Measurements from ENCODE around the genes TNIP3, IL21 and SPATA5.

- RRBS = no CpG with 5 or more reads among the region's 15 CpGs
These were observed 2.2 kb downstream of the NDNF start for GRCh38 chr4:121070108-121070619.

DNA sequence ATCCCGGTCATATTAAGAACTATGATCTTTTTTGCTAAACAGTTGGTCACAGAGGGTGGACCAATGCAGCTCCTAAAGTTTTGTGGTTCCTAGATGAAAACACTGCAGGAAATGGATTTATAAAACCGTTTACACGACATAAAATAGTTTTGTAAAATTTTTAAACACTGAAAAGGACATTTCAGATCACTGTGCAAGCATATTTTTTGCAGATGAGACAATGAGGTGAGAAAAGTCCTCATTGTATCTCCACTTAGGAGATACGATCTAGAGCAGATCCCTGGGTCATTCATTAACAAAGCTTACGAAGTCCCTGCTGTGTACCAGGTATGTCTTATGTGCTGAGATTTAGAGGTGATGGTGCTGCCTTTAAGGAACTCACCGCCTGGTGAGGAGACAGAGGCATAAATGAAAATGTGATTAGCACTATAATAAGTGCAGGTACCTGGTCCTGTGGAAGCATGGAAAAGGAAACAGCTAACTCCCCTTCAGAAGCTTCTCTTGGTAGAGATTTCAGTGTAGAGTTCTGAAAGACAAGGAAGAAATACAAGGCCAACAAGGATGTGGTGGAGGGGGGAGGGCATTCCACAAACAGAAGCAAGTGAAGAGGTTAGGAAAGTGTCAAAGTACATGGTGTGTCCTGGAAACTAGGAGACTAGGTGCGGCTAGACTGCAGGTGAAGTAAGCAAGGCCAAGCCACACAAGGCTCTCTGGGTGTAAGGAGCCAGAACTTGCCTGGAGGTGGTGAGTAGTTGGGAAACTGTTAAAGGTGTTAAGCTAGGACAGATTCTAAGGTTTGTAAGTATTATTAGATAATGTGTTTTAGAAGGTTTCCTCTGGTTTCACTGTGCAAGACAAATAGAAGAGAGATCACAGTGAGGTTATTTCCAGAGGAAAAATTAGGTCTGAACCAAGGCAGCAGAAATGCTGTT lies 1.5 kb upstream of the NDNF start:
- RRBS = no CpG with 5 or more reads among the region's 7 CpGs

GRCh38 chr4:121163810-121164529 lies at the start of gene TNIP3:
Gene TNIP3, minus strand, starts transcription at chr4:121164321.
- RRBS = no CpG with 5 or more reads among the region's 6 CpGs

DNA sequence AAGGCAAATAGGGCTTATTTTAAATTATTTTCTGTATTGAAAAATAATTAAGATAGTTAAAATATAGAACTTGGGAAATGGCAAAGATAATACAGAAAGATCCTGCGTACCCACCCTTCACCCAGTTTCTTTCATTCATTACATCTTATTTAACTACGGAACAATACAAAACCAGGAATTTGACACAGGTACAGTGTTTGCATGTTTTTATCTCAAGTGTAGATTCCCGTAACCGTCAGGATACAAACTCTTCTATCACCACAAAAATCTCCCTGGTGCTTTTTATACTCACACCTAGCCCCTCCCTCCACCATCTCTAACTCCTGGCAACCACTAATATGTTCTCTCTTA lies 449 bp upstream of the QRFPR start:
- RRBS = no CpG with 5 or more reads among the region's 4 CpGs

GRCh38 chr4:121669472-121669785 lies 27.4 kb downstream of the ANXA5 start:
- RRBS = no CpG with 5 or more reads among the region's 2 CpGs

- RRBS = no CpG with 5 or more reads among the region's 2 CpGs
These were observed 2.4 kb upstream of the SMIM43 start for GRCh38 chr4:121767338-121767729.

- RRBS = no CpG with 5 or more reads among the region's 4 CpGs
These were observed 15.8 kb upstream of the EXOSC9 start for GRCh38 chr4:121785338-121785802.

- RRBS = no CpG with 5 or more reads among the region's 8 CpGs
These were observed 89.4 kb upstream of the TRPC3 start for GRCh38 chr4:122041152-122041804.

DNA sequence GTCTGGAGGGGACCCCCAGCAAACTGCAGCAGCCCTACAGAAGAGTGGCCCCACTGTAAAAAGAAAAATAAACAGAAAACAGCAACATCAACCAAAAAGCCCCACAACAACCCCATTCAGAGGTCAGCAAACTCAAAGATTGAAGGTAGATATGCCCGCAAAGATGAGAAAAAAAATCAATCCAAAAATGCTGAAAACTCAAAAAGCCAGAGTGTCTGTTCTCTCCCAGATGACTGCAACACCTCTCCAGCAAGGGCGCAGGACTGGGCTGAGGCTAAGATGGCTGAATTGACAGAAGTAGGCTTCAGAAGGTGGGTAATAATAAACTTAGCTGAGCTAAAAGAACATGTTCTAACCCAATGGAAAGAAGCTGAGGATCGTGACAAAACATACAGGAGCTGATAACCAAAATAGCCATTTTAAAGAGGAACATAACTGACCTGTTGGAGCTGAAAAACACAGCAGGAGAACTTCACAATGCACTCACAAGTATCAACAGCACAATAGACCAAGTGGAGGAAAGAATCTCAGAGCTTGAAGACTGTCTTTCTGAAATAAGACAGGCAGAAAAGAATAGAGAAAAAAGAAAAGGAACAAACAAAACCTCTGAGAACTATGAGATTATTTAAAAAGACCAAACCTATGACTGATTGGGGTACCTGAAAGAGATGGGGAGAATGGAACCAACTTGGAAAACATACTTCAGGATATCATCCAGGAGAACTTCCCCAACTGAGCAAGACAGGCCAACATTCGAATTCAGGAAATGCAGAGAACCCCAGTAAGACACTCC lies 84.1 kb upstream of the ADAD1 start:
- RRBS = no CpG with 5 or more reads among the region's 4 CpGs

- RRBS = no CpG with 5 or more reads among the region's 3 CpGs
These were observed 82.9 kb upstream of the ADAD1 start for GRCh38 chr4:122295703-122296480.

DNA sequence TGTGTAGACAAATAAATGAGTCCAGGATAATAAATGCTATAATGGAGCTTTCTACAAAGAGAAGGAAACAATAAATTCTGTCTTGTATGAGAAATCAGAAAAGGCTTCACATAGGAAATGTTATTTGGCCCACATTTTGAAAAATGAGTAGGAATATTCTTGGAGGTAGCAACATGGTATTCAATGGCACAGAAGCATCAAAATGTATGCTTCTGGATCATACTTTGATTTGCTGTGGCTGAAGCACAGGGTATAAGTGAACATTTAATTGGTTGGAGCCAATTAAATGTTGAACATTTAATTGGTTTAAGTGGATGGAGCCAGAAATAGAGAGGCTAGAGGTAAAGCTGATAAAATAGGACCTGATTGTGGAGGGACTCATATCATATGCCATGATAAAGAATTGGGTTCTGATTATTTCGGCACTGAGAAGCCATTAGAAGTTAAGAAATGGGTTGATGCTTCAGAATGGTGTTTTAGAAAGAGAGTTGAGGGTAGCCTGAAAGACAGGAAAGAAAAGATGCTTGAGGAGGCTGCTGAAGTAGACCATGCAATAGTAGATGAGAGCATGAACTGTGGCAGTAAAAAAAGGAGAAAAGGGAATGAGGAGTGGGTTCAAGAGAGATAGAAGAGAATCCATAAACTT lies 33.5 kb upstream of the ADAD1 start:
- RRBS = no CpG with 5 or more reads among the region's 1 CpG

DNA sequence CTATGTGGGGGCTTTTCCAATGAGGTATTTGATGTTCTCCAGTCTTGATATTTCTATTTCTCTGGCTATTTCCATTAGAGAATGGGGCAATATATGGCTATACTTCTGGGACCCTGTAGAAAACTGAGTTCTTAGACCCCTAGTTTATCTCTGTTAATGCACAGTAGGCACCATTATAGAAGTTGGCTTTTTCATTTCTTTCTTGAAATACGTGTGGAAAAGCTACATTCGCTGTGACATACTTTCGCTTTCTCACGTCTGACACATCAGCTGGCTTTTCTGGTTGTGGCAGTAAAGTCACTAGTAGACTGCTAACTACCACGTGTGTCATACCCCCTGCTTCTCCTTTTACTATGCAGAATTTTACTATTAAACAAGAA lies 1.9 kb upstream of the IL2 start:
- RRBS = no CpG with 5 or more reads among the region's 5 CpGs

DNA sequence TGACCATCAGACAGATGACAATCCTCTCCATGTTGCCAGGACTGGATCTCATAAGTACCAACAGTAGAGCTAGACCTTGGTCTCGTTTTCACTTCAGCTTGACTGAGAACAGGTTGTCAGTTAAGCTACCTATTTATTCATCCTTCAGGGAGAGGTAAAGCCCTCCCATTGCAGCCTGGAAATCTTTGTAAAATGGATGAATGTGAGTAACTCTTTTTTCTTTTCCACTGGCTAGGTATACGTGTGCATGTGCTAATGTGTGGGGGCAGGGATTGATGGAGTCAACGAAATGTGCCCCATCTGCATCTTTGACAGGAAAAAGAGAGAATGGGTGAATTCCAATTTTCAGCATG lies at the start of gene IL21:
TSS of gene IL21 (minus strand) at position 107 of the 353 bp plus-strand sequence.
- RRBS = no CpG with 5 or more reads among the region's 3 CpGs

GRCh38 chr4:122798031-122798542 lies 28.5 kb upstream of the FGF2 start:
- RRBS = no CpG with 5 or more reads among the region's 5 CpGs

DNA sequence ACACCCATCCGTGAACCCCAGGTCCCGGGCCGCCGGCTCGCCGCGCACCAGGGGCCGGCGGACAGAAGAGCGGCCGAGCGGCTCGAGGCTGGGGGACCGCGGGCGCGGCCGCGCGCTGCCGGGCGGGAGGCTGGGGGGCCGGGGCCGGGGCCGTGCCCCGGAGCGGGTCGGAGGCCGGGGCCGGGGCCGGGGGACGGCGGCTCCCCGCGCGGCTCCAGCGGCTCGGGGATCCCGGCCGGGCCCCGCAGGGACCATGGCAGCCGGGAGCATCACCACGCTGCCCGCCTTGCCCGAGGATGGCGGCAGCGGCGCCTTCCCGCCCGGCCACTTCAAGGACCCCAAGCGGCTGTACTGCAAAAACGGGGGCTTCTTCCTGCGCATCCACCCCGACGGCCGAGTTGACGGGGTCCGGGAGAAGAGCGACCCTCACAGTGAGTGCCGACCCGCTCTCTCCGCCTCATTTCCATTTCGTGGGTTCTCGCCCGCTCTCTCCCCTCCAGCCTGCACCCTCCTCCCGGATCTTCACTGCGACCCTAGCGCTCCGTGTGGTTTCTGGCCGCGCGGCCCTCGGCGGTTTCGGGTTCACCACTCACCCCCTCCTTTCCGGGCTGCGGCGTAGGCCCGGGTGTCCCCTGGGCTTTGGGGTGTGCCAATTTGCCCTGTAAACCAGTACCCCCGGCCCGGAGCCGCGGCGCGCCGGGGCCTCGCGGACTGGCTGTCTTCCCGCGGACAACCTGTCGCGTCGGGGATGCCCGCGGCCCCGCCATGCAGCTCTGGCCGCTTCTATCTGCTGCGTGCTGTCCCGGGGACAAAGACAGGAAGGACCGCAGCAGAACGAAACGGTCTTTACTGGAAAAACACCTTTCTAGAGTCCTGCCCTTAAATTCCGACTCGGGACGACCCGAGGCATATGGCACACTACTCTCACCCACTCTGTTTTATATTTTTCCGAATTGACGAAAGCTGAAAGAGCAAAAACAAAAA lies 583 bp downstream of the FGF2 start:
- RRBS = 4% methylated on average over 61 of the region's 108 CpGs

GRCh38 chr4:122922799-122923254 lies at the start of gene SPATA5:
Gene SPATA5, plus strand, starts transcription at chr4:122923078.
- RRBS = no CpG with 5 or more reads among the region's 23 CpGs

DNA sequence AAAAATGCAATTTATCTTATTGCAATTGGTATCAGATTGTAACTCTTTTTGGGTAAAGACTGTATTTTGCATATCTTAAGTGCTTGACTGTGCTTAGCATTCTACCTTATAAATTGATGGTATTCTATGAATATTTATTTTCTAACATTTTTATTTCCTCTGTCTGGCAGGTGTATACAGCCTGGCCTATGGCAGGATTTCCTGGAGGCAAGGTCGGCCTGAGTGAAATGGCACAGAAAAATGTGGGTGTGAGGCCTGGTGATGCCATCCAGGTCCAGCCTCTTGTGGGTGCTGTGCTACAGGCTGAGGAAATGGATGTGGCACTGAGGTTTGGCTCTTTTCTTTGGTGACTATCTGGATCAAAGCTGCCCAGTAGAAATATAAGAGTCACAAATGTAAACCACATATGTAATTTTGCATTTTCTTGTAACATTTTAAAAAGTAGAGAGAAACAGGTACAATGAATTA lies 6.0 kb downstream of the SPATA5 start:
- RRBS = no CpG with 5 or more reads among the region's 1 CpG

DNA sequence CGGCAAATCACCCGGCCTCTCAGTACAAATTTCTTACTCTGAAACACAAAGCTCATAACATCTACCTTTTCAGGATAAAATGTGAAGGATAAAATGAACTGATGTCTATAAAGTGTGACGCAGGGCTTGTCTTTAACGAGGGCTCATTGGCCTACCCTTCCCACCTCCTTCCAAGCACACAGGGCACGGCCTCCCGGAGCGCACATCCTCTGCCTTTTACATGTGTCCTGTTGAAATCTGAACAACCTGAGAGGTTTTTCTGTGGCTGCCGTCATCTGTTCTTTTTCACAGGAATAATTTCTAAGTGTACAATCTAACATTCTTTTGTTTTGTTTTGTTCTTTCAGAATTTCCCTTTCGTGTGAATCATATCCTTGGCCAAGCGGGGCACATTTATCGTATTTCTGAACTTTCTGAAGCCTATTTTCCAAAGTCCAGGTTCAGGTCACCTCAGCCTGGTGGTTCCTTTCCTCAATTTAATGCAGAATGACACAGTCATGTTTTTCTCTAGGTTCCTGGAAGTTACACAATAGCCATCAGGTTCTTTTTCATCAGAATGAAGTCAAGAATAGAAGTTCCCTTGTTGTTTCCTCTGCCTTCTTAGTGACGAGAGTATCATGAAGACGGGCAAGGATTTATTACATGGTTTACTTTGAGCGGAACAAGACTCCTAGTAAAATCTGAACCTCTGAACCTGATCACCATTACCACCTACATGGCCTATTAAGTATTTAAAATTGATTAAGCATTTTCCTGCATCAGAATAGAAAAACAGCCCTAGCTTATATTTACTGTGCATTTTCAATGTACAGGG lies 53.0 kb upstream of the SPRY1 start:
- RRBS = no CpG with 5 or more reads among the region's 14 CpGs

DNA sequence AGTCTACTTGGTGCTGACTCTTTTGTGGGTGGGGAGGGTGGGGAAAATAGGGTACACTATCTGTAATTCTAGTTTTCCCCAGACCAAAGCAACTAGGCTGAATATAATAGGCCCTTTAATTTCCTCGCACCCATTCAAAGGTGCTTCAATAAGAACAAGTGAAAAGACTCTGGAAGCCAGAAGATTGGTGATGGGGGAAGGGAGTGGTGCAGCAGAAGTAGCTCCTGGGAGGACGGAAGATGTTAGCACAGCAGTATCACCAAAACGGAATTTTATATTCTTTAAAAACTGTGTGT lies 47.1 kb downstream of the SPRY1 start:
- RRBS = no CpG with 5 or more reads among the region's 3 CpGs

Data from HL-60 (cell line).